HEK293 (cell line): ENCODE measurements around a stretch of chr6.

- PRO-cap, result no peak
- RRBS, 2 experiments, result no CpG with 5 or more reads among the region's 14 CpGs
Observed at GRCh38 chr6:160068137-160068794, 53.3 kb upstream of the SLC22A1 start.

DNA sequence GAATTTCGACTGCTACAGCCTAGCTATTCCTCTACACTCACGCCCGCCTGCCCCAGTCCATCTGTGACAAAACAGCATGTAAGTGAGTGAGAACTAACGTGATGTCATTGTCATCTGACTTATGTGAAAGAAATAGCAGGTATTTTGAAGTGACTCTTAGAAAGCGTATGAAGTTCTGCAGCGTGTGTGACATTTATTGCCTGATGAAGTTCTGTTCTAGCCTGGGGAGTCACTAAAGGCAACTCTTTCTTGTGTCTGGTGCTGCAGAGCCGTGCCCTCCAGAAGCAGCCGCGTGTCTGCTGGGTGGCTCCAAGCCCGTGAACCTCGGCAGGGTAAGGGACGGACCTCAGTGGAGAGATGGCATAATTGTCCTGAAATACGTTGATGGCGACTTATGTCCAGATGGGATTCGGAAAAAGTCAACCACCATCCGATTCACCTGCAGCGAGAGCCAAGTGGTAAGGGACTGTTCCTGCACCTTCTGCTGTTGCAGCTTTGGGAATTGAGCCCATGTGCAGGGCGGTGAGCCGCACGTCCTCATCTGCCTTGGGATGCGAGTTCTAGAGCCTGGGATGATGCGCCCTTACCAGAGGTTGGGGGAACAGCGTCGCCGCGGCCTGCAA, 51.9 kb upstream of the SLC22A1 start:
- PRO-cap, result no peak
- RRBS, 2 experiments, result no CpG with 5 or more reads among the region's 26 CpGs

- PRO-cap, result no peak
- RRBS, 2 experiments, result no CpG with 5 or more reads among the region's 8 CpGs
Observed at GRCh38 chr6:160101694-160102014, 20.0 kb upstream of the SLC22A1 start.

- PRO-cap, result no peak
- RRBS, 2 experiments, result no CpG with 5 or more reads among the region's 30 CpGs
Observed at GRCh38 chr6:160102765-160104036, 18.4 kb upstream of the SLC22A1 start.

GRCh38 chr6:160104192-160105349, 17.0 kb upstream of the SLC22A1 start:
- PRO-cap, result no peak
- RRBS, 2 experiments, result no CpG with 5 or more reads among the region's 26 CpGs

GRCh38 chr6:160105350-160105929, 16.2 kb upstream of the SLC22A1 start:
- PRO-cap, result no peak
- RRBS, 2 experiments, result no CpG with 5 or more reads among the region's 15 CpGs

DNA sequence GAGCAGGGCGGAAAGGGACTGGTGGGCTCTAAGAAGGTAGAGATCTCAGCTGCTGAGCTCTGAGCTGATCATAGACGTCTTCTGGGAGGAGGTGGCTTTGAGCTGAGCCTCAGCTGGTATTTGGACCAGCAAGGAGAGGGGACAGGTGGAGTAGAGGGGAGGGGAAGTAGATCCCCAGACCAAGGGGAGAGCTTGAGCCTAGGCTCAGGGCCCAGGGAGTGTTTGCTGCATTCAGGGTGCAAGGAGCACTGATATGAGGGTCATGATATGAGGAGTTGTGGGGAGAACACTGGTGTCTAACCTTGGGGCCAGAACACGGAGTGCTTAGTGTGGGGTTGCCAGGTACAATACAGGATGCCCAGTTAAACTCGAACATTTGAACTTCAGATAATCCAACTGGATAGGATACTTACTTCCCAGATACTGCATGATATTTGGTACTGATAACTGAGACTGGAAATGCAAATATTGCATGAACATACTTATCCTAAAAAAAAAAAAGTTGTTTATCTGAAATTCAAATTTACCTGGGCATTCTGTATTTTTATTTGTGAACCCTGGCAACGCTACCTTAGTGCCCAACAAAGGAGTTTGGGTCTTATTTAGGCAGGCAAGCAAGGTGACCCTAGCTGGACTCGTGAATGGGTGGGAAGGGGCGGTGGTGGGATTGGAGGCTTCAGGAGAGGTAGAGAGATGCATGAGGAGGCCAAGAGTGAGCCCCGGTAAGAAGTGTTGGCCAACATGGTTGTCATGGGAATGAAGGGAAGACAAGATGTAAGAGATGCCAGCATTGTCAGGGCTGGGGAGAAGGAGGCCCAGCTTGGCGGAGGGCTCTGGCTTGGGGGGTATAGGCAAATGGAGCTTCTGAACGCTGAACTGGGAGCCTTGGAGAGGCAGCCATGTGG, 2.5 kb downstream of the SLC22A1 start:
- PRO-cap, result no peak
- RRBS, 2 experiments, result no CpG with 5 or more reads among the region's 10 CpGs

DNA sequence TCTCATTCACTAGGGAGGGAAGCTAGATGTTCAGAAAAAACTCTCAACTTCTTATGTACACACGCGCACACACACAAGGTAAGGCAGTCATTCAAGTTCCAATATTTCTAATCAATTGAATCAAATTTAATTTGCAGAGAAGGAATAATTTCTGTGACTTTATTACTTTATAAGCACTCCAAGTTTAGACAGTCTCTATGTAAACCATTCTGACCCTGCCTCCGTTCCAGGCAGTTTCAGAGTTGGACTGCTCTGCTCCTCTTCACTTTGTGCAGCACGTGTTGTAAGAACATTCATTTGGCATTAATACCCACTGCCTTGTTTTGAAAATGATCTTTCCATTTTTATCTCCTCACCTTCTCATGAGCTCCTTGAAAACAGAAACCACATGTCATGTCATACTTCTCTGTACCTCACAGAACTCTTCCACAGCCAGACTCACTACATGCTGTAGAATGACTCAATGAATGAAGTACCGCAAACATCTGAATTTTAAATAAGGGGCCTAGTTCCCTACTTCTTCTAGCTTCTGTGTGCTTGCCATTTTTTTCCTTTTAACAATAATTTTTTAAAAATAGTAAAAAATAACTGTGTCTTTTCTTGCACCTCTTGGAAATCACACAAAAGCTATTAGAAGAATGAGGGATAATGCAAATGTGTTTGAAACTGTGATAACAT, 25.6 kb downstream of the SLC22A1 start:
- PRO-cap, result no peak
- RRBS, 2 experiments, result no CpG with 5 or more reads among the region's 5 CpGs

GRCh38 chr6:160510876-160511662, 153.0 kb downstream of the LPA start:
- PRO-cap, result no peak
- RRBS, 2 experiments, result no CpG with 5 or more reads among the region's 5 CpGs

GRCh38 chr6:160788386-160788799, 86.3 kb downstream of the PLG start:
- PRO-cap, result no peak
- RRBS, 2 experiments, result no CpG with 5 or more reads among the region's 2 CpGs

DNA sequence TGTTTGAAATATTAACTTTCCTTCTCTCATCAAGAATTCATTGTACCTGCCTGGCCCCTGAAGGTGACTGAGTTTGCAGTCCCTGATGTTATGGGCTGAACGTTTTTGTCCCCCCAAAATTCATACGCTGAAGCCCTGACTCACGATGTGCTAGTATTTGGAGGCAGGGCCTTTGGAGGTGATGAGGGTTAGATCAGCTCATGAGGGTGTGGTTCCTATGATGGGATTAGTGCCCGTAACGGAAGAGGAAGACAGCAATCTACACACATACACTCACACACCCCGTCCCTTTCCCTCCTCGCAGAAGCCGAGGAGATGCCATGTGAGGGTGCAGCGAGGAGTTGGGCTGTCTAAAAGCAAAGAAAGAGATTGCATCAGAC, 64.9 kb upstream of the MAP3K4 start:
- PRO-cap, result no peak
- RRBS, 2 experiments, result no CpG with 5 or more reads among the region's 9 CpGs

DNA sequence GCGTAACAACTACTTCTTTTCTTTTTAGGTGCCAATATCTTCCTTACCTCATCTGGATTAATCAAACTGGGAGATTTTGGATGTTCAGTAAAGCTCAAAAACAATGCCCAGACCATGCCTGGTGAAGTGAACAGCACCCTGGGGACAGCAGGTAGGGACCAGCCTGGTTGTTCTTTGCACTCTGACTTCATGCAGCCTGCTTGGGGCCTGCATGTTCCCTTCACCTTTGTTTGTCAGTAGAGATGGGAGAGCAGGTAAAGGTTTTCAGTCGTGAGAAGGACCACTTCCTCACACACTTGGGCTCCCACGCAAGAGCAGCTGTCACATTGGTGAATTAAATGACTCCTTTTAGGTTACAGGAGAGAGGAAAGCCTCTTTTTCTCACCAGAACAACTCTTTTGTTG, 120.2 kb downstream of the MAP3K4 start:
- PRO-cap, result no peak
- RRBS, 2 experiments, result no CpG with 5 or more reads among the region's 3 CpGs

GRCh38 chr6:162058243-162058787, 669.3 kb downstream of the PRKN start:
- PRO-cap, result no peak
- RRBS, 2 experiments, result no CpG with 5 or more reads among the region's 9 CpGs

- PRO-cap, result no peak
- RRBS, 2 experiments, result no CpG with 5 or more reads among the region's 6 CpGs
Observed at GRCh38 chr6:162388147-162388500, 339.4 kb downstream of the PRKN start.

DNA sequence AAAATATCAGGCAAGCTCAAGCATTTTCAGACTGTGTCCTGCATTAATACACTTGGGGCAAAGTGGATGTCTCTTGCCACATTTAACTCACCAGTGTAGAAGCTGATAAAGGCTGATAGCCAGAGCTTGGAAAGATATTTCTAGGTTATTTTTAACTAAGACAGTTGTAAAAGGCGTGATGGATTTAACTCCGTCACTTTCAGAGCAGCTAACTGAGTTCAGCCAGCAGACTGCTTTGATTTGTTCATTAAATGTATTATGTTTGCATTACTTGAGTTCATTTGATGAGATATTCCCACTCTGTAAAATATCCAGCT, 112.2 kb upstream of the QKI start:
- PRO-cap, result no peak
- RRBS, 2 experiments, result no CpG with 5 or more reads among the region's 2 CpGs

- PRO-cap, result no peak
- RRBS, 2 experiments, result no CpG with 5 or more reads among the region's 1 CpG
Observed at GRCh38 chr6:163406395-163406676, 8.2 kb upstream of the QKI start.

DNA sequence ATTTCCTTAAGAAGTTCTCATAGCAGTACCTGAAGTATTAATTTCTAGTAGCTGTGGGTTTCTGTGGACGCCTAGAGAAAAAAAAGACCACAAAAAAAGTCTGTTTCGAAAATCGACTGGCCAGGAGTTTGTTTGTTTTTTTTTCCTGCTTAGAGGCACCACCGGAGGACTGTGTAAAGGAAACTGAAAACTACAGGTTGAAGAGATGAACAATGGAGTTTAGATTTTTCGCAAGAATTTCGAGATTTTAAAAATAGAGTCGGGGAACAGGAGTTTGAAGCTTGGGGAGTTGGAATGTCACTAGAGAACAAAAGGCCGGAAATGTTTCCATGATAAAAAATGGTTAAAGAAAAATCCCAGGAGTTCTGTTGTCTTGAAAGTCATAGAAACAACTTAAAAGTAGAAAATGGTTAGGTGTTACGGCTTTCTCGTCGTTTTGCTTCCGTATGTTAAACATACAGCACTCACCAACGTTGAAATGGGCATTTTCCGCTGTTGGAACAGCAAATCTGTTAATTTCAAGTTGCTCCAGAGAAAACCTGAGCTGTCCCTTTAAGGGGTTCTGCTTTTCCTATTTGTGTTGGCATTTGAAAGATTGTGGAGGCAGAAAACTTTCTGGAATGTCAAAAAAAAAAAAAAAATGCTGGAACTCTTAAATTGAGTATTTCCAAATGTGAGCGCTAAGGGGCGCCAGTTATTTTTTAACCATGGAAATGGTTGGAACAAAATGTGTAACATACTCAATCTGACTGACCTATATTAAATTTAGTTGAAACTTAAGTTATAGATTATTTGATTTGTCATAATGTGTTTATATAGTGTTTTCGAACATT, 2.0 kb downstream of the QKI start:
- PRO-cap, result no peak
- RRBS, 2 experiments, result no CpG with 5 or more reads among the region's 17 CpGs

- PRO-cap, result no peak
- RRBS, 2 experiments, result no CpG with 5 or more reads among the region's 4 CpGs
Observed at GRCh38 chr6:163429779-163430874, 15.6 kb downstream of the QKI start.

GRCh38 chr6:163432400-163433388, 18.2 kb downstream of the QKI start:
- PRO-cap, result no peak
- RRBS, 2 experiments, result no CpG with 5 or more reads among the region's 2 CpGs

DNA sequence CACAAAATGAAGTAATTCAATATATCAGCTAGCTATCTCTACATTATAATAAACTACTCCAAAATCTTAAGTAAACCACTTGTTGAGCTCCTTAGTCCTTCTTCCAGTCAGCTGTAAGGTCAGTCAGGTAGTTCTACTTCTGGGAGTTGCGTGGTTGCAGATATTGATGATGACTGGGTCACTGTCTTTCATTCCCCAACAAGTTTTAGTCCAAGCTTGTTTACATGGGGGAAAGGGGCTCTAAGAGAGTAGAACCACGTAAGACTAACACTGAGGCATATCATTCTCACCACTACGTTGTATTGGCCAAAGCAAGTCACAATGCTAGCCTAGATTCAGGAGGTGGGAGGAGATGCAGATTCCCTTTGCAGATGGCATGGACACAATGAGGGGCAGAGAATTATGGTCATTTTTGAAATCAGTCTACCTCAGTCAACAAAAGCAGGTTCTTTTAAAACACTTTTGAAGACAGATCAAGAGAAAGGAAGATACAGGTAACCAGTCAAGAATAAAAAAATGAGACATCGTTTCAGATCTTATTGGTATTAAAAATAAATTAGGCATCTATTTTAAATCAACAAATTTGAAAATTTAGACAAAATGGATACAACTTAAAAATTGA, 58.6 kb downstream of the QKI start:
- PRO-cap, result no peak
- RRBS, 2 experiments, result no CpG with 5 or more reads among the region's 4 CpGs